A375 (cell line): ENCODE measurements around the genes DHDDS and HMGN2.

- RAMPAGE, long total RNA: no peak
Observed at GRCh38 chr1:25693878-25694363, 77.3 kb downstream of the MAN1C1 start.

DNA sequence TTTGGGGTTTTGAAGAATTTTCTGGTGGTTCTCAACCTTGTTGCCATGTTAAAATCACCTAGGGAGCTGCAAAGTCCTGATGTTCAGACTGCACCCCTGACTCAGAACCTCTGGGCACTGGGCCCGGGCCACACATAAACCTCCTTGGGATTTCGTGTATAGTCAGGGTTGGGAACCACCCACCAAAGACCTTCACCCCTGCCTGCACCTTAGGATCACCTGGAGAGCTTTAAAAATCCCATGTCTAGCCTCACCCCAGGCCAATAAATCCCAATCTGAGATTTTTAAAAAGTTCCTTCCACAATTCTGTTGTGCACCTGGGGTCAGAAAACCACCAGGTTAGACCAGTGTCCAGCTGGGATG is 26.2 kb upstream of the SELENON start:
- RAMPAGE, long total RNA: no peak

- RAMPAGE, long total RNA: no peak
Observed at GRCh38 chr1:25872100-25872647, 3.3 kb downstream of the PAQR7 start.

DNA sequence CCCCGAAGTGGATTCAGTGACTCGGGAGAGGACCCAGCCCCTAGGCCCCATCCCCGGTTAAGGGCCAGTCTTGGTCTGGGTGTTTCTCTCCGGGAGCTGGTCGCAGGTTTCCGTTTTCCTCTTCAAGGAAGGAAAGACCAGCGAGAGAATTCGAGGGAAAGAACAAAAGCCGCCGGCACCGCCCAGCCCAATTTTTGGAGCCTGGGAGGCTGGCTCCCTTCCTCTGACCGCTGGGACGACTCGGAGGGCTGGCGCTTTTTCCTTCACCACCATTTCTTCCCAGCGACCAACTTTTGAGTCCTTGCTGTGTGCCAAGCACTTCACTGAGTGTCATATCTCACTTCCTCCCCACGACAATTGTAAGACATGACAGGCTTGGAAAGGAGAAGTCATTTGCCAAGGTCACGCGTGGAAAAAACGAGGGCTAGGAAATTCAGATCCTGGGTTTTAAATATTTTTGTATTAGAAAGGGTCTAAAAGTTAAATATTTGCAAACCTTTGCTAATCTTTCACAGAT is 17.0 kb upstream of the STMN1 start:
- RAMPAGE, long total RNA: no peak

- RAMPAGE, long total RNA: no peak
Observed at GRCh38 chr1:26018630-26018973, 3.0 kb upstream of the EXTL1 start.

- RAMPAGE, long total RNA: no peak
Observed at GRCh38 chr1:26022943-26023435, 1.4 kb downstream of the EXTL1 start.

GRCh38 chr1:26036295-26037262 is 9.3 kb downstream of the SLC30A2 start:
- RAMPAGE, long total RNA: no peak

DNA sequence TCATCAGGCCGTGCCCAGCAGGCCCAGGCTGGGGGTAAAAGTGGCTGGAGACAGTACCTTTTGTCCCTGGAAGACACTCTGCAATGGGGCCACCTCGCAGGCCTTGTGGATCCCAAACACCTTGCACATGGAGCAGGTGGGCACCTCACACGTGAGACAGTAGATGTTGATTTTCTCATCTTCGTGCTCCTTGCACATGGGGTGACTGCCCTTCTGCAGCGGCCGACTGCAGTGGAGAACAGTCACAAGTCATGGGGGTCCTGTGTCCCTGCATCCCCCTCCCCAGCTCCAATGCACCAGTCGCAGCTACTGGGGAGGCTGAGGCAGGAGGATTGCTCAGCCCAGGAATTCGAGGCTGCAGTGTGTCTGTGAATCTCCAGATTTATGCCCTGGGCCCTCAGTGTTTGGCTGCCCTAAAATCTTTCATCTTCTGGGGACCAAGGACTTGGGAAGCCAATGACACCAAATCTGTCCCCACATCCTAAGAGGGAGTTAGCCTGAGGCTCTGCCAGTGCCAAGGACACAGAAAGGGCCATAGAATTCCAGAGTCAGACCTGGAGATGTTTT is 6.2 kb downstream of the TRIM63 start:
- RAMPAGE, long total RNA: no peak

DNA sequence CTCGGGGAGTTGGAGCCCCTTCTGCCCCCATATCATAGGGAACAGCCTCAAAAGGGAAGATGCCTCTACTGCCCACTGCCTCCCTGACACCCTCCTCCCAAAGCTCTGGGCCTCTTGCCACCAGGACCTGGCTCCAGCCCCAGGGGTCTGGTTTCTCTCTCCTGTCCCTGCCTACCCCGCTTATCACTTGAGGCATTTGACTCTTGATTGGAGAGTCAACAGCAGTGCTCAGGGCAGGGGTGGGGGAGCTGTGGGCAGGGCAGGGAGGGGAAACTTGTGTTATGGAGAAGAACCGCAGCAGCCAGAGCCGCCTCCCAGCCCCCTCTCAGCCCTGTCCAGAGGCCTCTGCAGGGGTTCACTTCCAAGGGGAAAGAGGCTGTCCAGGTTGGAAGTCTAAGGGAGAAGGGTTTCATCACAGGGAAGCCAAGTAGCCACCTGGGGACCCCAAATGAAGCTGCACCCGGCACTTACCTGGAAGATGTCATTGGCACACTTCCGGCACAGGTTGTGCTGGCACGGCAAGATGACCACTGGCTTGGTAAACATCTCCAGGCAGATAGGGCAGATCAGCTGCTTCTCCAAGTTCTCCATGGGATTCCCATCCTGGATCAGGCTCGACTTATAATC is 452 bp downstream of the TRIM63 start:
- RAMPAGE, long total RNA: no peak

DNA sequence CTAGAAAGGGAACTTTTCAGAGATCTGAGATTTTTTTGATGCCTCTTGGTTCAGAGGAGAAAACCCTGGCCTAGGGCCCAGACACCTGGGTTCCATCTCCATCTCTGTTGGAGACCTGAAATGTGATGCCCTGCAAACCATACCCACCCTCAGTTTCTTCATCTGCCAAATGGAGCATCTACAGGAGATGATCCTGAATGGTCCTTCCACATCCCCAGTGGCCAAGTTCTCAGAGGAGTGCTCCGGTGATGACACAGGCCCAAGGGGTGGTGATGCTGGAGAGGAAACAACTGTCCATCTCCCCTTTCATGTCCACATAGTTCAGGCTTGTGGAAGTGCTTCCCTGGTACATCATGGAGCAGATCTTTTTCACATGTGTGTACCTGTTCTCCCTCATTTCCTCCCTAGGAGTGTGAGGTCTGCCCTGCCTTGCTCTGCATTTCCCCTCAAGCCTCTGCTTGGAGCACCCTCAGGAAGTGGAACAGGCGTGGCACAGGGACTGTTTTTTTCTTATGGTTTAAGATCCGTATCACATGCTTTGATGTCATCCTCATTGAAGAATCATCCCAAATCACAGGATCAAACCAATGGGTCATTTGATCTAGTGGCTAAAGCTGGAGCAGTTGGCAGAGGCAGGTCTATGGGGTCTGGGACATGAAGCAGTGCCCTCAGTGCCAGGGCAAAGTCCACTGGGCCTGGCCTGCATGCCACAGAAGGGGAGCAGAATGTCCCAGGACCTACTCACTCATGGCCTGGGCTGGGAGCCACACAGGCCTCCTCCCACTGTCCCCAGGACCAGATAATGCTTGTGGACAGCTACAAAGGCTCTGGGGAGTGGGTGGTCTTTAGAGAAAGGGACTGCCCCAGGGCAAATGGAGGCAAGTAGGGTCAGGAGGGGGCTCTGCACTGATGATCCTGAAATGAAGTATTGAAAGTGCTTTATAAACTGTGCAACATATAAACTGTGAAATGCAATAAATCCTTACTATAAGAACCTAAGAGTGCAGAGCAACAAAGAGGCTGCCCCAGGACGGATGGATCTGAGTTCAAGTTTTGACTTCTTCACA is 8.2 kb upstream of the TRIM63 start:
- RAMPAGE, long total RNA: no peak

- RAMPAGE, long total RNA: no peak
Observed at GRCh38 chr1:26182334-26182820, 5.1 kb downstream of the CNKSR1 start.

- RAMPAGE, long total RNA: no peak
Observed at GRCh38 chr1:26280710-26280969, 754 bp downstream of the SH3BGRL3 start.

DNA sequence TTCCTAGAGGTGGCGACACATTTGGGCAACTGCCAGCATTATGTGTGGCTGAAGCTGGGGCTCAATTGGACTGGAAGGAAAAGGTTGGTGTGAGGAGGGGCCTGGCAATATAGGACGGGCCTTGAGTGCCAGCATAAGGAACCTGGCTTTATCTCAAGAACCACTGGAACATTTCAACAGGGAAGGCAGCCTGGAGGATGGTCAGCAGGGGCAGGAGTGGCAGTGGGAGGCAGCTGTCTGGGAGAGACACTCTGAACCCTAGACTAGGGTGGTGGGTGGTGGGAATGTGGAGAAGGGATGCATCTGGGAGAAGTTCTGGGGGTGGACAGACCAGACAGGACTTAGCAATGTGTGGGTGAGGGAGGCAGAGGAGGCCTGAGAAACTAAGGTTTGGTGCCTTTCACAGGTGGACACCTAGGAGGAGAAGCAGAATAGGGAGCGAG is 3.5 kb downstream of the SH3BGRL3 start:
- RAMPAGE, long total RNA: no peak

DNA sequence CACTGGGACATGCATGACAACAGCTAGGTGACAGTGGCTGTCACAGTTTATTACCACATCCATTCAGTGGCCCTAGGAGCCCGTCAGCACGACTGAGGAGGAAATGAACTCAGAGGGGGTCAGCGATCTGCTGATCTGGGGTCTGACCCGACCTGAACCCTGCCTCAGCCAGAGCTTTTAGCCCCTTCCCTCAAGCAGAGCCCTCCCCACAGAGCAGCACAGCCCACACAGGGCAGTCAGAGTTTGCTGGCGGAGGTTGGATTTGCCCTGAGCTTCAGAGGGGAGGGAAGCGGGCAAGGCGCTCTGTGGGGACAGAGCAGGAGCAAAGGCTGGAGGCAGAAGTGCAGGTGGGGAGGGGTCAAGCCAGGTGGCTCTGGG is 10.3 kb downstream of the SH3BGRL3 start:
- RAMPAGE, long total RNA: no peak

DNA sequence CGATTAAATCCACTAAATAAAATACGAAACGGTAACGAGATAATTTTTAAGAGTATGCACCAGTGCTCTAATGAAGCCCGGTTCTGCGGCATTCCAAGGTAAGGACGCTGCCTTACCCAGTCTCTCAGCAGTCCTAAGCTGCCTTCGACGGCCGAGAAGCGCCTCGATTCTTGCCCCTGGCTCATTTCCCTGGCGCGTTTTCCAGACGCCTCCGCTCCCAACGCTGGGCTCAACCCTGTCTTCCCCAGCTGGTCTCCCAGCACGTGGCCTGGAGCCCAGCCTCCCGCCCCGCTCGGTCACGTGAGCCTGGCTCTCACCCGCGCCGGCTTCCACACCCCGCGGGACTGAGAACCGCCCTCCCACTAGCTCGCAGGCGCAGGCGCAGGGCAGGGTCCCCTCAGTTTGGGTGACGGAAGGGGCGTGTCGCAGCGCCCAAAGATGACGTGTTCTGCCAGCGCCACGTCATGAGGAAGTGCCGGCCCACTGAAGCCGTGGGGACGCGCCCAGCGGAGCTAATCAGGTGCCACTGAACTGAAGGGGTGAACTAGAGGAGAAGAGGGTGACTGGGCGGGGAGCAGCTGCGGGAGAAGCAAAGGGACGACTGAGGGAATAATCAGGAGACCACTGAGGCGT is at the start of gene DHDDS:
Gene DHDDS, plus strand, starts transcription at position 465 of the 633 bp plus-strand sequence.
- RAMPAGE, long total RNA: start-site peak on the plus strand centred at position 488 of the sequence, 78 bp wide, 40 and 19 reads in 2 replicates

GRCh38 chr1:26471784-26472586 is at the start of gene HMGN2:
Gene HMGN2, plus strand, starts transcription at chr1:26472440.
- RAMPAGE, long total RNA: start-site peak on the plus strand at chr1:26472505-26472517, 664 and 272 reads in 2 replicates

GRCh38 chr1:26752164-26752951 is 35.4 kb upstream of the PIGV start:
- RAMPAGE, long total RNA: no peak

GRCh38 chr1:26762700-26763629 is 24.8 kb upstream of the PIGV start:
- RAMPAGE, long total RNA: no peak

DNA sequence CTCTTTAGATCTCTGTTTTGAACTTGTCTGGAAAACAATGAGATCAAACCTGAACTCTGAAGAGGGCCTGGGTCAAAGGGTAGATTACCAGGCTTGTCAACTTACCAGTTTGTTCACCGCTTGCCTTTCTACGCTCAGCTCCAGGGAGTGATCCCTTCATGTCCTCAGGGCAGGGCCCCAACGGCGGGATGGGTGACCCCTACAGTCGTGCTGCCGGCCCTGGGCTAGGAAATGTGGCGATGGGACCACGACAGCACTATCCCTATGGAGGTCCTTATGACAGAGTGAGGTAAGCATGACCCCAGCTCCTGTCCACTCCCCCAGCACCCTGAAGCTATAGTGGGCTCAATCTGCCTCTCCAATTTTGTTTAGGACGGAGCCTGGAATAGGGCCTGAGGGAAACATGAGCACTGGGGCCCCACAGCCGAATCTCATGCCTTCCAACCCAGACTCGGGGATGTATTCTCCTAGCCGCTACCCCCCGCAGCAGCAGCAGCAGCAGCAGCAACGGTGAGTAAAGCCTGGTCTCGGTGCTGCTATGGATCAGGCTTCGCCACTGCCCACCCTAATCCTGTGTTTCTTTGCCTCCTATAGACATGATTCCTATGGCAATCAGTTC is 14.4 kb upstream of the PIGV start:
- RAMPAGE, long total RNA: no peak

- RAMPAGE, long total RNA: no peak
Observed at GRCh38 chr1:26790941-26791616, 3.3 kb downstream of the PIGV start.